ENCODE measurements around the gene TMCO3.

DNA sequence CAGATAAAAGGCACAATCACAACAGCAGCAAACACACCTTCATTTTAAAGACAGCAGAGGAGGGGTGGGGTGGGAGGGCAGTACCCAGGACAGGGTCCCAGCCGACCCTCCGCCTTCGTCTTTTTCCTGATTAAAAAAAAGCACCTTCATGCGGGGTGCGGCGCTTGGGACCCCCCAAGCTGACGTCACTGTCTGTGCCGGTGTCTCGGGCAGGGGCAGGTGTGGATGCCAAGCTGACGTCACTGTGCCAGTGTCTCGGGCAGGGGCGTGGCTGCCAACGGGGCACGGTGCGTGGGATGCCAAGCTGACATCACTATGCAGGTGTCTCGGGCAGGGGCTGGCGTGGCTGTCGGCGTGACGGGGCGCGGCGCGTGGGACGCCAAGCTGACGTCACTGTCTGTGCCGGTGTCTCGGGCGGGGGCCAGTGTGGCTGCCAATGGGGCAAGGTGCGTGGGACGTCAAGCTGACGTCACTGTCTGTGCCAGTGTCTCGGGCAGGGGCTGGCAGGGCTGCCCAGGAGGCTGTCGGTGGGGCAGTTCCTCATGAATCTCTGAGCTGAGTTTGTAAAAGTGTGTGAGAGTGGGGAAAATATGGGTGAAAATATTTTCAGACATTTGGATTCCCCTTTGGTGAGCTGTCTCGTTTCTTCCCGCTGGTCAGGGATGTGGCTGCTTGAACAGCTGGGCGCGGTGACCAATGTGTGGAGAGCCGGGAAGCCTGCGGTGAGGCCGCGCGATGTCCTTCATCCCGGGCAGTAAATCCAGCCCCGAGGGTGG, 25.1 kb downstream of the MCF2L start:
- RRBS = 96% methylated on average over 6 of the region's 45 CpGs

DNA sequence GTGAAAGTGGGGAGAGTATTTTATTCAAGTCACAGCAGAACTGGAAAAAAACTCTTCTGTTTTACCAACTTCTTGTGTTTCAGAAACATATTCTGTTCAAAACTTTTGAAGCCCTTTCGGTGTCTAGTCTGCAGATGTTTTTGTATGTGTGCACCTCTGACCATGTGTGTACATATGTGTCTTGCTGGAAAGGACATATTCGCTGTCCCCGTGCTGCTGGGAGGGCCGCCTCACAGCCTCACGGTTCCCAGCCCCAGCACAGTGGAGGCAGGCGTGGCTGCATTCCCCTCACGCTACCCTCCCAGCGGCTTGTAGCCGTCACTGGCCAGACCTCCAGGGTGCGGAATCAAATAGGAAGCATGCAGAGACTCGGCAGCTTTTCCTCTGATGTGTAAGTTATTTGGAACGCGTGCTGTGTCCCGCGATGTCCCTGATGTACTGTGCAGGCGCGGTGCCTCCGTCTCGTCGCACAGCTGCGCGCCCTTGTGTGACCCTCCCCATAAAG, 7.6 kb upstream of the F7 start:
- RRBS = no CpG with 5 or more reads among the region's 22 CpGs

DNA sequence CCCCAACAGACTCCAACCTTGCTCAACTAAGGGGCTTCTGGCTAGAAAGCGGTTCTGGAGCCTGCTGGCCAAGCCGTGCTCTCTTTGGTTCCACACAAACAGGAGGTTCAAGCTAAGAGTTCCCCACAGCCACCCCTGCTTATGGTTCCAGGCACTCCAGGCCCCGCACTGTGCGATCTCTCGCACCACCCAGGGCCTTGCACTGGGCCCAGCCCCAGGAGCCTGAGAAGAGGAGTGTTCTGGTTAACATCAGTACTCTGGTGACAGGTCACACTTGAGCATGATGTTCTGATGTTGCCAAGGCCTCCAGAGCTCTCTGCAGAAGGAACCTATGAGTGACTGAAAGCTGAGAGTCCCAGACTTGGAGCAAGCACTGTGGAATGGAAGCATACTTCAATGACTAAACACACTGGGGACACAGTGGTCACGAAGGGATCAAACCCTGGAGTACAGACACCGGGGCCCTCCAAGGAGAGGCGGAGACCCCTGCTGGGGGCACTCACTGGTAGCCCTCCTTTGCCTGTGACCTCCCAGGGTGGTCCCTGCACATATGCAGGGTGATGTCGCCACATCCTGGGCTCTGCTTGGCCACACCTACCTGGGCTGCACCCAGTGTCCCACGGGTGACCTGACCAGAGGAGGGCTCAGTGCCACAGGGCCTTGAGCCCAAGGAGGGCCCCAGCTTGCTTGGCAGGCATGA, 4.3 kb downstream of the PCID2 start:
- RRBS = no CpG with 5 or more reads among the region's 10 CpGs

- RRBS = no CpG with 5 or more reads among the region's 11 CpGs
Measured at GRCh38 chr13:113324331-113324784, 27.3 kb downstream of the LAMP1 start.

GRCh38 chr13:113401294-113402196, 37.6 kb upstream of the GRTP1 start:
- RRBS = 93% methylated on average over 16 of the region's 47 CpGs

DNA sequence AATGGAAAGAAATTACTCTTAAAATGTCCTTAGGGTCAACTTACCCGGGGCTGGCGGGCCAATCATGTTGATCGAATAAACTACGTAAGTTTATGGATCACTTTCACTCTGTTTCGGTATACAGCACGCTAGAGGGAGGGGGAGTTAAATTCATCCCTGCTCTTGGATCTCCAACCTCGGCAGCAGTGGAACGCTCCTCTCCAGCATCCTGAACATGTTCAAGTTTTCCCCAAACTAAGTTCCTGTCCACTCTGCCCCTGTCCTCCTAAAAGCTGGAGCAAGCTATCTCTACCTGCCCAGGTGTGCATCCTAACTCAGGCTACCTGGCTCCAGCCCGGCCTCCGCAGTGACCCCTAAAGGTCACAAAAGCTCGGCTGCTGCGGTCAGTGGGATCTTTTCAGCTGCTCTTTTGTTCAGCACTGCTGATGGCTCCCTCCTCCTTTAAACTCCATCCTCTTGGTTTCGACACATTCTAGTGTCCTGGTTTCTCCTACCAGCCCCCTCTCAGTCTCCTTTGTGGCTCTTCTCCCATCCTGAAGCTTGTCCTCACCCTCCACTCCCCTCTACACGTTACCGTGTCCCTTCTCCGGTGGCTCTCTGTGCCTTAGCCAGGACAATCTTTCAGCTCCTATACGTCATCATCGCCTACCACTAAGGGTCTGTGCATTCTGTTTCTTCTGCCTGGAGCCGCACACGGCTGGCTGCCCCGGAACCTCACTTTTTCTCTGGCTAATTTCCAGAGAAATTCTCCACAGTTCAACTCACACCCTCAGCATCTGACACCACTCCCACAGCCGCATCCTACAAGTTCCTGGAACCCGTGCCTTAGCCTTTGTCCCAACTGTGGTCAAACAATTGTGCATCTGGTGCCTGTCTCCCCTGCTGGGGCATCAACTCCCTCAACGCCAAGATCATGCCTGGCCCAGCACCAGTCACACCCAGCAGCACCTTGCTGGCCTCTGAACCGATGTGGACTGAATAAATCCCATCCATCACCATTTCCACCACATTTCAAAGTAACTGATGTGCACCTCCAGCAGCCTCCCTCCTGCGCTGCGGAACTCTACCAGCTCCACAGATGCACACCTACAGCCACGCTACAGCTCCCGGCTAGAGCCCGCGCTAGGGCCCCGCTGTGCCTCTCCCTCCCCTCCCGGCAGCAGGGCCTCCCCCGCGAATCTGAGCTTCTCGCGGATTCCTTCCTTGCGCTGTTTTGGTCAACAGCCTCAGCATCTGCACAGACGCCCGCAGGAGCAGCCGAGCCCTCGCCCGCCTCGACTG, 1.0 kb downstream of the DCUN1D2 start:
- RRBS = 3% methylated on average over 9 of the region's 44 CpGs

- RRBS = under 1% methylated on average over 68 of the region's 138 CpGs
Measured at GRCh38 chr13:113490327-113491440, at the start of gene TMCO3. Gene TMCO3, plus strand, starts transcription at chr13:113491021.

DNA sequence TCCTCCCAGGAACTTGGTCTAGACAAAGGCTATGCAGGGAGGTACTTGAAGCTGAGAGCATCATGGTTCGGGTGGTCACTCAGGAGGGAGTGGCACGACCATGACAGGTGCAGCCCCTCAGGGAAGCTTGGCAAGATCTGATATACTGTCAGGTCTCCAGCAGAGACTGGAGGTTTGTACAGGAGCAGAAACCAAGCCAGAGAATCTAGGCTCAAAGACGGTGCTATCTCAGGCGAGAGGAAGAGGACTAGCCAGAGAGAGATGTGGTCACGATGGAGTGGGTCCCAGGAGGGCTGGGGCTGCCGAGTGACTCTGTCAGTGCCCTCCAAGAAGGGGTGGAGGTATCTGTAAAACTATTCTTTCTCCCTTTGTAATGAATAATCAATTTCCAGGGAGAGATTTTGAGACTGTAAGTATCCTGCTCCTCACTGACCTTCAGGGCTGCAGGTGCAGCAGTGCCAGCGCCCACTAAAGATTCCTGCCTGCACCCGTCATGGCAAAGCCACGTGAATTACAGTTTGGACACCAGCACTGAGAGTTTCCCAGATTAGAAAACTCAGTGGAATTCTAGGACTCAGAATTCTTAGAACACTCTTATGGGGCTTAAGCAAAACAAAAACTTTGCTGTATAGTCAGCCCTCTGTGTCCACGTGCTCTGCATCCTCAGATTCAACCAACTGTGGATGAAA, 9.9 kb downstream of the TMCO3 start:
- RRBS = no CpG with 5 or more reads among the region's 10 CpGs

GRCh38 chr13:113501279-113501613, 10.4 kb downstream of the TMCO3 start:
- RRBS = no CpG with 5 or more reads among the region's 3 CpGs

- RRBS = no CpG with 5 or more reads among the region's 34 CpGs
Measured at GRCh38 chr13:113512080-113513399, 21.7 kb downstream of the TMCO3 start.

- RRBS = no CpG with 5 or more reads among the region's 24 CpGs
Measured at GRCh38 chr13:113552892-113553716, 31.4 kb upstream of the TFDP1 start.

GRCh38 chr13:113639697-113640460, 18.1 kb downstream of the ATP4B start:
- RRBS = no CpG with 5 or more reads among the region's 31 CpGs

GRCh38 chr13:113647346-113647880, 10.6 kb downstream of the ATP4B start:
- RRBS = 74% methylated on average over 4 of the region's 20 CpGs

DNA sequence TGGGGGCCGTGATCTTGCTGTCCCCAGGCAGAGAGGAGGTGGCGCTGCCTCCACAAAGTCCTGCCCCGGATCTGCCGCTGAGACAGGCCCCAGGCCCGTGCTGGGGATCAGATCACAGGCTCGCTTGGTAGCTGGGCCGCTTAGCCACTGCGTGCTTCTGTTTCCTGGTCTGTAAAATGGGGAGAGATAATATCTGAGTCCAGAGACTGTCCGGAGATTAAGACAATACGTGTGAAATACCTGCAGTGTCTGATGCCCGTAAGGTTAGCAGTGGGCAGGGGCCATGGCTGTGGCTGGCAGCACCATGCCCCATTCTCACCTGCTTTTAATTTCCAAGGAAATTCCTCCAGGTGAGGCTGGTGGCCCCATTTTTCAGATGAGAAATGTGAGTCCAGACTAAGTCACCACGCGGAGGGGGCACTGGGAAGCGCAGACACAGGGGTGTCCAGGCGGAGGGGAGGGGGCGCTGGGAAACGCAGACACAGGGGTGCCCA, 3.3 kb downstream of the GRK1 start:
- RRBS = no CpG with 5 or more reads among the region's 17 CpGs

DNA sequence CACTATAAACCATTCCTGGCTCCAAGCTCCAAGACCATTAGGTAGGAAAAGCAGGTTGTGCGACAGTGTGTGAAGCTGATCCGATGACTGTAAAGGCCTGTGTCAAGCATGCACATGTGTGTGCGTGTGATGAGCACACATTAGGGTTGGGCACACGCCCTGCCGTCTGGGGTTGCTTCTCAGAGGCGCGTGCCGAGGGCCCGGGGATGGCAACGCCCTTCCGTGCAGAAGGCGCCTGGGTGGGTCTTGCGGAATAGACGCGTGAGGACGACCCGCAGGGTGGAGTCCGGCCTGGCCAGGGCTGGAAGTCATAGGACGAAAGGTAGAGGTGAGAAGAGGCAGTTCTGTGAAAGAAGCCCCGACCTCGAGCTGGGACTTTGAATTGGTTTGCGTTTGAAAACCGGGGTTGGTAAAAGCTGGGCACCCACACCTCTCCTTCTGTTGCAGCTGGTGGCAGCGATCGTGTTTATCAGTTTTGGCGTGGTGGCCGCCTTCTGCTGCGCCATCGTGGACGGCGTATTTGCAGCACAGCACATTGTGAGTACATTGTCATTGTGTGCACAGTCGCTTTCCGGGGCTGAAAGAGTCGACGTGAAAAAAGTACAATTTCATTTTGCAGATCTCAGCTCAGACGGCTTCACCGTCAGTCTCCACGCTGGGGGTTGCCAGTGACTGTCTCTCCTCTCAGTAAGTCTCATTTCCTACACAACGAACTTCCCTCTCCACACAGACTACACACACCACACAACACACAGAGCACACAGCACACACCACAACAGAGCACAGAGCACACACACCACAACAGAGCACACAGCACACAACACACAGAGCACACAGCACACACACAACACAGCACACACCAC, 35.9 kb downstream of the TMEM255B start:
- RRBS = 95% methylated on average over 2 of the region's 39 CpGs

GRCh38 chr13:113853271-113853902, 10.5 kb downstream of the GAS6 start:
- RRBS = no CpG with 5 or more reads among the region's 12 CpGs

- RRBS = 97% methylated on average over 15 of the region's 39 CpGs
Measured at GRCh38 chr13:113980946-113981969, 7.4 kb upstream of the C13orf46 start.

- RRBS = no CpG with 5 or more reads among the region's 39 CpGs
Measured at GRCh38 chr13:114035345-114036250, 61.7 kb upstream of the C13orf46 start.

DNA sequence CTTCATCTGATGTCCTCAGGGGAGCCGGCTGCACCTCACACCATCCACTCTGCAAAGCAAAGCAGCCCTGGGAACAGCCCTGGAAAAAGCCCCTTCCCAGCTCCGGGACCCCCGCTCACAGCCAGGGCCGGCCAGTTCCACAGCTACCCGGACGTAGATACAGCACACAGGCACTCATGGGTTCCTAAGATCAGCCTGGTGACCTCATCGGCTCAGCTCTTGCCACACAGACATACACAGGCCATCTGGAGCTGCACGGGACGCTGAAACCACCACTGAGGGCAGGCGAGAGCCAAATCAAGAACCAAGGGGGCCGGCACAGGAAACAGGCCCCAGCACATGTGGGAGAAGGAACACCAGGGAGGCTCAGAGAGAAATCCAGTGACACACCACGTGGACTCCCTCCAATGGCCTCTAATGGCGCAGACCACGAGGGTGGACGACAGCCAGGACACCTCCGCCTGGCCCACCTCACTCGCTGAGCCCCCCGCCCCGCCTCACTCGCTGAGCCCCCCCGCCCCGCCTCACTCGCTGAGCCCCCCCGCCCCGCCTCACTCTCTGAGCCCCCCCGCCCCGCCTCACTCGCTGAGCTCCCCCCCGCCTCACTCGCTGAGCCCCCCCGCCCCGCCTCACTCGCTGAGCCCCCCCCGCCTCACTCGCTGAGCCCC, 69.6 kb upstream of the C13orf46 start:
- RRBS = 100% methylated on average over 2 of the region's 35 CpGs

- RRBS = no CpG with 5 or more reads among the region's 23 CpGs
Measured at GRCh38 chr13:114047141-114047830, 73.4 kb upstream of the C13orf46 start.